H9 (cell line): ENCODE results near the genes XDH and DPY30.

- PRO-cap = no peak
Observed at GRCh38 chr2:31255643-31256864, 22.1 kb downstream of the EHD3 start.

GRCh38 chr2:31414060-31415317 lies at the start of gene XDH:
TSS of gene XDH (minus strand) at chr2:31414742.
- PRO-cap = no peak

- PRO-cap = bidirectional peak, plus-strand start at chr2:31489683, minus-strand start at chr2:31489463
Observed at GRCh38 chr2:31489140-31489609, 74.6 kb upstream of the XDH start.

GRCh38 chr2:31578154-31578924 lies 2.4 kb downstream of the SRD5A2 start:
- PRO-cap = no peak

DNA sequence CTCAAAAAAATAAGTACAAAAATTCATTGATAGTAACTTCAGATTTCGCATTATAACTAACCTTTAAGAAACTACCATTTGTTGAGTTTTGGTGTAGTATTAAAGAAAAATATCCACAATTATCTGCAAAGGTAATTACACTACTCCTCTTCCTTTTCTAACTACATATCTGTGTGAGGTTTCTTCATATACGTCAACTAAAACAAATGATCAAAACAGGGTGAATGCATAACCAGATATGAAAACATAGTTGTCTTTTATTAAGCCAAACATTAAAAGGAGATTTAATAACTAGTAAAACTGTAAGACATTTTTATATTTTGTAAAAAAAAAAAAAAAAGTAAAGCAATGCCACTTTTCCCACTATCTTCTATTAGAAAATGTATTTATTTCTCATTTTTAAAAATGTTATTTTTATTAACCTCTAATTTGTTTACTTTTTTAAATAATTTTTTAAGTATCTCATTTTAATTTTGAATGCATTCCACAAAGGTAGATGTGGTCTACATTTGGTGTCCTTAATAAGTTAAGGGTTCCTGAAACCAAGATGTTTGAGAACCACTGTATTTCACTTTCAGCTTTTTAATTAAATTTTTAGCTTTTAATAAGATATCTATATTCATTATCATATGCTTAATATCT lies 83.4 kb downstream of the MEMO1 start:
- PRO-cap = no peak

- PRO-cap = no peak
Observed at GRCh38 chr2:31930211-31930644, 80.6 kb downstream of the MEMO1 start.

- PRO-cap = bidirectional peak, plus-strand start at chr2:32039591, minus-strand start at chr2:32039495; bidirectional peak, plus-strand start at chr2:32039889, minus-strand start at chr2:32039805; unidirectional peak, minus-strand start at chr2:32040096
Observed at GRCh38 chr2:32039371-32040431, at the start of gene DPY30. TSS of gene DPY30 (minus strand) at chr2:32039805.

DNA sequence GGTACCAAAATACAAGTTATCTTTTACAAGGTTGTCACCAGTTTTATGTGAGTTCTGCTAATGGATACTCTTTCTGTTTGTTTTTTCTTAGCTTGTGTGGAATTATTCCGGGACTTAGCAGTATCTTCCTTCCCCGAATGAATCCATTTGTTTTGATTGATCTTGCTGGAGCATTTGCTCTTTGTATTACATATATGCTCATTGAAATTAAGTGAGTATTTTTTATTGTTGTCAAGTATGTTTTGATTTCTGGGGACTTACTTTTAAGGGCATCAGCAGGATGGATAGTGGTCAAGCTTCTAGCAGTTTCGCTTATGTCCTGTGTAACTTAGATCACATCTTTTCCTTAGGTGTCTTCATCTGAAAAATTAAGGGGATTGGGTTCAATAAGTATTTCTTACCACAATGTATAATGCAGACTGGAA lies 32.0 kb downstream of the SLC30A6 start:
- PRO-cap = no peak

DNA sequence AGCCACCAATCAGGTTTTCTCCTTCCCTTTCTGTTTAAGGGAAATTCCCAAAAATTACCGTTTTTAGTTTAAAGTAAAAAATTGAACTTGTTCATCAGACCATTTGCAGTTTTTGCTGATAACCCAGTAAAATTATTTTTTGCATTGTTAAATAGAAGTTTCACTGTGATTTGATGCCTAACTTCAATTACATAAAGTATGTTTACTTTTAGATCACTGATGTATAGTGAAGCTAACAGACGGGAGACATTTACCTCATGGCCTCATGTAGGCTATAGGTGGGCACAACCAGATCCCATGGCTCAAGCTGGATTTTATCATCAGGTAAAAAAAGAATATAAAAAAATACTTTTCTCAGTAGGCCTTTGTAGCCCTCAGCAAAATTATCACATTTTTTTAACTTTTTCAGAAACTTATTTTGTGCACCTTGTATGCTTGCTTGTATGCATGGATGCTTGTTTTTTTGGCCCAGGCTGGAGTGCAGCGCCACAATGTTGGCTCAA lies 35.1 kb downstream of the BIRC6 start:
- PRO-cap = no peak

- PRO-cap = no peak
Observed at GRCh38 chr2:32768919-32769694, 141.3 kb downstream of the TTC27 start.

DNA sequence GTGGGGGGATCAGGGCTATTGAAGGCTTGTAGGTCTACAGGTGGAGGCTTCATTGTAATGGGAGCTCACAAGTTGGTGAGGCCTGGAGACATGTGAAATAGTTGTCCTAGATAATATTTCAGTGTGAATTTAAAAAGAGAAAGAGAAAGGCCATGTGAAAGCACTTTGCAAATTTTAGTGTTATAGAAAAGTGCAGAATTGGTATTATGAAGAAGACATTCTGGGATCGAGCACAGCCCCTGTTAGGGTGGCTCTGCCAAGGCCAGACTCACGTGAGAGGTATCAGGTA lies 22.2 kb upstream of the LTBP1 start:
- PRO-cap = no peak

- PRO-cap = no peak
Observed at GRCh38 chr2:33121481-33121697, 174.6 kb downstream of the LTBP1 start.

- PRO-cap = no peak
Observed at GRCh38 chr2:33475269-33475688, 1.2 kb upstream of the RASGRP3 start.

DNA sequence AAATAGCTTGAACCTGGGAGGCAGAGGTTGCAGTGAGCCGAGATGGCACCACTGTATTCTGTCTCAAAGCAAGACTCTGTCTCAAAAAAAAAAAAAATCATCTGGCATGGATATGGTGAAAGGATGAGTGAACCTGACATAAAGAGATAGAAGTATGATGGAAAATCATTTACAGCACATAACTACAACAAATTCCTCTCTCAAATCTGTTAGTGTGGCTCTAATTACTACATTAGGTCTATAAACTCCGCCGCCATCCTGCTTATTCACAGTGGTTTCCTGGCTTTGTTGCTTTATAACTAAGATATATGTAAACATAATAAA lies 412.5 kb upstream of the FAM98A start:
- PRO-cap = no peak

GRCh38 chr2:34390731-34391172 lies 791.7 kb upstream of the FAM98A start:
- PRO-cap = no peak

- PRO-cap = no peak
Observed at GRCh38 chr2:36367826-36368490, 12.4 kb downstream of the CRIM1 start.

DNA sequence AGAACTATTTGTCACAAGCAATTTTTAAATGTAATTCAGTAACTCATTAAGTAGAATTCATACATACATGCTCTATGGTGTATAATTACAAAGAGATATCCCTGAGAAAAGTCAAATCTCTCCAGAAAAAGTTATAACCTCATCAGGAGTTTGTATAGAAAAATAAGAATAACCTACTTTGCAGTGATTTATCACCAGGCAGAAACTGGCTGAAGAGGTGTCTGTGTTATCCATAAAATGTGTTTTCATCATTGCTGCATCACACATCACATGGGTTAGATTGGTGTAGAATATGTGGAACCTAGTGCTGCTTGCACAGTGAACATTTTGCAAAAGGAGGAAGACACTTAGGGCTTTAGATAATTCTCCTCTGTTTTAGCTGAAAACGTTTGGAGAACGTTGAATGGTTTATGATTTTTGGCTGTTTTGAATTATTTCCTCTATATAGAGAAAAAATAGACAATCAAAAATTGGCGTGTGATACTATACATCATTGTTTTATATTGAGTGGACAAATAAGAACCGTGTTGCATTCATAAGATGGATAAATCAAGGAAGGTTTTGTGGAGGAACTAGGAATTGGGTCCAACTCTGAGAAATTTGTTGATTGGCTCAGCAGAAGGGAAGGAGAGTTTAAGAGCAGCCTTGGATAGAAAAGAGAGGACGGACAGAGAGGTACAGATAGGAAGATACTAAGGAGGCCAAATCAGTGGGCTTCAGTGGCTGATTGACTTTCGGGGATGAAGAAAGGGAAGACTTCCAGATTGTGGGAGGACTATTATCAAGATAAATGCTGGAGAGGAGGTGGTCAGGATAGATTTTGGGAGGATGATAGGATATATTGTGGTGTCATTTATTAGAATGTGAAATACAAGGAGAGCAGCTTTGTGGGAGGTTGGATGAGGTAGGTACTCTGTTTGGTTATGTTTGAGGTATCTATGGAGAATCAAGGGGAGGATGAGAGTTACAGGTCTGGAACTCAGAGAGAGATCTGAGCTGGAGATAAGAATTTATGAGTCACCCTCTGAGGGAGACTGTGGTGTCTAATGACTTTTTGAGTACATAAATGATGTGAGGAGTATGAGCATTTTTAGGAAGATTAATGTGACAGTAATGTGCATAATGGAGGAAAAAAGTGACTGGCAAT lies 47.7 kb downstream of the CRIM1 start:
- PRO-cap = no peak

GRCh38 chr2:36433438-36434127 lies 78.0 kb downstream of the CRIM1 start:
- PRO-cap = no peak

- PRO-cap = no peak
Observed at GRCh38 chr2:36456167-36457009, 100.8 kb downstream of the CRIM1 start.

- PRO-cap = no peak
Observed at GRCh38 chr2:36544992-36545513, 52.9 kb downstream of the FEZ2 start.